ENCODE data around the gene POLR2M.

DNA sequence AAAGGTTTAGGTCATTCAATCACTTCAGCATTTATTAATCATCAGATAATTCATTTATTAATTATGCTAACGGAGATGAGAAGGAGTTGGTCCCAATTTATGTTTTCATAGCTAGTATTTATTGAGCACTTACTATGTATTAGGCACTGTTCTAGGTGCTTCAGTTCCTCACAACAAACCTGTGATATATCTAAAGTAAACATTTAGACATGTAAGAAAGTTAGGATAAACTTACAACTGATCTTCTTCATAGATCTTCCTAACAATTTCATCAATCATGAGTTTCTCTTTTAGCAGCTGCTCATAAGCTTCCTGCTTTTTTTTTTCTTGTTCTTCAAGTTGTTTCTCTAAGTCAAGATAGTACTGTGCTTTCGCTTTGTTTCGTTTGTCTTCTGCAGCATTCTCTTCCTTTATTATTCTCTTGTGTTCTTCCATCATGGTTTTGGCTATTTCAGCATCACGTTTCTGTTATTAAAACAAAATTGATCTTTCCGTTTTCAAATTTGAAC, 20.7 kb downstream of the MNS1 start:
- PRO-cap: no peak
- RRBS: no CpG with 5 or more reads among the region's 5 CpGs

- PRO-cap: no peak
- RRBS: no CpG with 5 or more reads among the region's 2 CpGs
Observed at GRCh38 chr15:56806200-56806524, 72.9 kb upstream of the ZNF280D start.

- PRO-cap: no peak
- RRBS: no CpG with 5 or more reads among the region's 3 CpGs
Observed at GRCh38 chr15:56886583-56886865, 31.9 kb upstream of the TCF12 start.

GRCh38 chr15:57035901-57036388, 117.5 kb downstream of the TCF12 start:
- PRO-cap: no peak
- RRBS: no CpG with 5 or more reads among the region's 6 CpGs

GRCh38 chr15:57152148-57152607, 224.1 kb upstream of the CGNL1 start:
- PRO-cap: no peak
- RRBS: no CpG with 5 or more reads among the region's 1 CpG

DNA sequence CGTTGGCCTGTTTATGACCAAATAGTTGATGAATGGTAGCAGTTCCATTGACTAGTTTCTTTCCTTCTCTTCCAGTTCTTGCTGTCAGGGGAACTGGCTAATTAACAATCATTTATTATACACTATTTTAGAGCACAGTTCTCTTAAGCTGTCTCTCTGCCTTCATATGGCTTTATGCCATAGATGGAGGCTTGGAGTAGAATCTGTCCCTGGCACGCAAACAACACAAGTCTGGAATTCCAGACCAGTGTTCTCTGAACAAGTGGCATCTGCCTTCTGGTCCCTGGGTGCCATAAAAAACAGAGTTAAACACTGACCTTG, 219.9 kb upstream of the CGNL1 start:
- PRO-cap: no peak
- RRBS: no CpG with 5 or more reads among the region's 2 CpGs

DNA sequence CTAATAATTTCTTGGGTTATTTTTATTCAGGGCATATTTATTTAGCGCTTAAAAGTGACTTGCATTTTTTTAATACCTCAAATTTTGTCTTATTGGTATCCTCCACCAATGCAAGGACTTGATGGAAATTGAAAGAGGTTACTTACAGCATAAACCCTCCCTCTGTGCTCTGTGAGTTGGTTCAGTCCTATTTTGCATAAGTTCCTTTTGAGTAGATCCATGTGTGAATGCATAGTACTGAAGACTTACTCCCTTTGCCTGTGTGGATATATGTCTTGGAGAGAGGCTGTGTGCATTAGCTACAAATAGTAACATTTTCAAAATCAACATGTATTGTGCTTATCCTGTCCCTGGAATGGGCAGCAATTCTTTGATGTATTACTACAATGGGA, 157.1 kb upstream of the CGNL1 start:
- PRO-cap: no peak
- RRBS: no CpG with 5 or more reads among the region's 1 CpG

GRCh38 chr15:57312331-57313184, 63.7 kb upstream of the CGNL1 start:
- PRO-cap: bidirectional peak, plus-strand start at chr15:57312668, minus-strand start at chr15:57312419
- RRBS: no CpG with 5 or more reads among the region's 16 CpGs

GRCh38 chr15:57376618-57377510, 559 bp downstream of the CGNL1 start:
- PRO-cap: no peak
- RRBS: 5% methylated on average over 10 of the region's 54 CpGs

DNA sequence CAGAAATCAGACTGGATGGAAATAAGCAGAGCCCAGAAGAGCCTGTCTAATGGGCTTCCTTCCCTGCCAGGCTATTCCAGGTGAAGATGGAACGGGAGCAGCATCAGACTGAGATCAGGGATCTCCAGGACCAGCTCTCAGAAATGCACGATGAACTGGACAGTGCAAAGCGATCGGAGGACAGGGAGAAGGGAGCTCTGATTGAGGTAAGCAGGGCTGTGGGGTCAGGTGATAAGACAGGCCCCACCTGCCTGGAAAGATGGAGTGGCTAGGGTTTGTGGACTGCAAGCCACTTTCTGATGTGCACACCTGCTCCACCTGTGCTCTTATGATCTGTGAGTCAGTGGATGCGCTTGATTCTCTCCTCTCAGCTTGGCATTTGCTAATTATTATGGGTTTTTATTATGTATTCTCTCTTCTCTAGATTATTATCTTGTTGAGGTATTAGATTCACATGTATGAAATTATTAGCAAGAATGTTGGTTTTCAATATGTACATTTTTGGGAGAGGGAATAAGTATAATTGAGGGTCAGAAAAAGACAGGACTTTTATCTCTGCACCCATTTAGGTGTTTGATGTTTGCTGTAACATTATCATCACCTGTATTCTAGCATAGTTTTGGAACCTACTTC, 77.4 kb downstream of the CGNL1 start:
- PRO-cap: no peak
- RRBS: no CpG with 5 or more reads among the region's 5 CpGs

- PRO-cap: no peak
- RRBS: no CpG with 5 or more reads among the region's 10 CpGs
Observed at GRCh38 chr15:57633402-57633952, 41.8 kb downstream of the MYZAP start.

DNA sequence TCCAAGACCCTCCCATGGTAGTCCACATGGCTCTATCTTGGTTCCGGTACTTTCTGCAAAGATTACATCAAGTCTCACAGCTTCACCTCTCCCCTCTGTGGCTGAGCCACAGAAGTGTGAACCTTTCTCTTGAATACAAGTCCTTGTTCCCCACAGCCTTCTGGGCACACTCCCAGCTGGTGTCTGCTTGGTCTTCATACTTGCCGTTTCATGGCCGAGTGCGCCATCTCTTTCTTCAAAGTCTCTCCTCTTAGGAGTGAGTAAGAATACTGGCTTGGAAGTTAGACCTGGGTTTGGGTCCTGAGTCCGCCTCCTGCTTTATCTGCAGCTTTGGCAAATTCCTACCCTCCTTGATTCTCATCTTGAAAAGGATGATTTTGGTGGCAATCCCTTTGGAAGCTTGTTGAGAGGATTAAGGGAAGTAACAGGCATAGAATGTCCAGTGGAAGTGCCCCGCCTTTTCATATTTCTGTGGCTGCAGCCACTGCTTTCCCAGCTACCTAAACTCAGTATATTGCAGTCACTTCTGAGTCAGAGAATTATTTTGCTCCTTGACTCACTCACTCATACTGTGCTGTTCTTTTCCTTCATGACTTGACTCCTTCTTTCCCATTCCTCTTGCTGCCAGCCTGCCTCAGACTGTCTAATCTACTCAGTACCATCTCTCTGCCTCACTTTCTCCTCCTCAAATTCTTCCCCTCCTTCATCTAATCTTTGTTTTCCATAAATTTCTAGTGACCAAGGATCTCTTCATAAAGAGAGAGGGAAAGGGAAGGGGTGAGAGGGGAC, 26.6 kb upstream of the POLR2M start:
- PRO-cap: no peak
- RRBS: no CpG with 5 or more reads among the region's 6 CpGs

DNA sequence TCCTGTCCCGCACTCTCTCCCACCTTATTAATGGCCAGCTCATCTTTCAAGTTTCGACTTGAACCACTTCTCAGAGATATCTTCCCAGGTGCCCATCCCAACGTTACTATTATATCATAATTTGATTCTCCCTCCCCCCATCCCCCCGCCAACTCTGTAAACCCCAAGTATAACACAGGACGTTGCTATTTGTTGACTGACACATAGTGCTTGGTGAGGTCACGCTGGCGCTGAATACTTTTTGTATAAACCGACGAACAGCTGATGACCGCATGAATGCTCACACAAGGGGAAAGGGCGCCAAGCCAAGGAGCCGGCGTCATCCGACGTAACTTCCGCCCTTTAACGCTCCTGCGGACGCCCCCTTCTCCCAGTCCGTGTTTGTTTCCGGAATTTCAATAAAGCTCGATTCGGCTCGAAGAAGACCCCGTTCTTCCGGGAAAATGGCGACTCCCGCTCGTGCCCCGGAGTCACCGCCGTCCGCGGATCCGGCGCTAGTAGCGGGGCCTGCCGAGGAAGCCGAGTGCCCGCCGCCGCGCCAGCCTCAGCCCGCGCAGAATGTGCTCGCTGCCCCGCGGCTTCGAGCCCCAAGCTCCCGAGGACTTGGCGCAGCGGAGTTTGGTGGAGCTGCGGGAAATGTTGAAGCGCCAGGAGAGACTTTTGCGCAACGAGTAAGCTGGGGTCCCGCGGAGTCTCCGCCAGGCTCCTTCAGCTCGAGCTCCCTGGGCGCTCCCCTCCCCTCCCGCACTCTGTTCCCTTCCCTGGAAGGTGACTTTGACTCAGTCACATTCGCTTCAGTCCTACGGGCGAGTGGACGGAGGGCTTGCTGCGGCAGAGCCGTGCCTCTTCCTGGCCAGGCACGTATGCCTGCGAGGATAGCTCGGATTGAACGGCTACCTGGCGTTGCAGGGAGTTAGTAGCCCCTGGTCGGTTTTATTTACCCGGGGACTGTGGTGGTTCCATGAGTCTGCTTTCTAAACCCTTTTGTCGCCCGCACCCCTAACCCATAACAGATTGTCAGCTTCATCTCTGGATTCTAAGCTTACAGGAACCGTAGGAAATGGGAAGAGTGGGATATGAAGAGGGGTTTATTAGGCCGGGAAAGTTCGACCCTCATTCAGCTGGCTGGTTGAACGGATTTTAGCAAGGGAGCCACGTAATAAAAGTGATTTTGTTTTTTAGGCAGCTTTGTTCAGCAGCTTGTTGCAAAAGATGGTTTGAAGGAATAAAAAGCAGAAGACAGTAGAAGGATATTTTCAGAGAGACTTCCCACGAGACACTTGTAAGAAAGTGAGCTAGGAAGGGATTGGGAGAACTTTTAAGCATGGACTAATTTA, at the start of gene POLR2M:
Gene POLR2M, plus strand, starts transcription at position 430 of the 1,337 bp plus-strand sequence.
- PRO-cap: bidirectional peak, plus-strand start at position 430 of the sequence, minus-strand start at position 278 of the sequence; bidirectional peak, plus-strand start at position 670 of the sequence, minus-strand start at position 673 of the sequence; bidirectional peak, plus-strand start at position 786 of the sequence, minus-strand start at position 812 of the sequence; unidirectional peak, minus-strand start at position 871 of the sequence; unidirectional peak, minus-strand start at position 1,038 of the sequence
- RRBS: 2% methylated on average over 15 of the region's 83 CpGs

DNA sequence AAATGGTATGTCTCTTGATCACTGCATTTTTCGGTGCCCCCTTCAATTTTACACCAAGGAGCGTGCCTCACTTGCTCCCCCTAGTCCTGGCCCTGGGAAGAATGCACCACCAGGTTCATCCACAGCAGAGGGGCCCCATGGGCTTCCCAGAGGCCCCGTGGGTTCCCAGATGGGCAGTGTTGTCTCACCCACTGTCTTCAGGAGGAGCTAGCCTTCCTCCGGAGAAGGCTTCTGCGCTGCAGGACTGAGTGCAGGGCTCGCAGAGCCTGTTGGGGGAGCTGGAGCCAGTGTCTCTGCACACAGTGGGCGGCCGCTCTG, 45.9 kb downstream of the POLR2M start:
- PRO-cap: no peak
- RRBS: no CpG with 5 or more reads among the region's 8 CpGs

GRCh38 chr15:57976020-57976534, 89.4 kb downstream of the ALDH1A2 start:
- PRO-cap: no peak
- RRBS: no CpG with 5 or more reads among the region's 3 CpGs

GRCh38 chr15:58250000-58250343, 111.8 kb downstream of the AQP9 start:
- PRO-cap: no peak
- RRBS: no CpG with 5 or more reads among the region's 4 CpGs

GRCh38 chr15:58258878-58259215, 120.7 kb downstream of the AQP9 start:
- PRO-cap: no peak
- RRBS: no CpG with 5 or more reads among the region's 6 CpGs

DNA sequence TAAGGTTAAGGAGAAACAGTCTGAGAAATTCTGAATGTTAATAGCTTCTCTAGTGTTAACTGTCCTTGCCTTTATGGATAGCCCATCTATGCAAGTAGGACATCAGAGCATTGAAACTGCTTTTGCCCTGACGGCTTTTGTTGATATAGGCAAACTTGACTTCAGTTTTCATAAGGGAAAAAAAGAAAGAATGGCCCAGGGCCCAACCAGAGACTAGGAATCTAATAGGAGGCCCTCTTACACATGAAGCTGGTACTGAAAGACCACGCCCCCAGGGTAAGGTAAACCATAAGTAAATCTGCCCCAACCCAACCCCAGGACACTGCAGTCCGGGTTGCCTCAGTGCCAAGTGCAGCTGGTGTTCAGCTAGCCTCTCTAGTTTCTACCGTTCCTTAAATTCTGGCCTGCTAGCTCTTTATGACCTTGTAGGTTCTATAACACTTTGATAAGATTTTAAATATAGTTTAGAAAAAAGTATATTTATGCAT, 136.7 kb downstream of the AQP9 start:
- PRO-cap: no peak
- RRBS: no CpG with 5 or more reads among the region's 4 CpGs

- PRO-cap: no peak
- RRBS: no CpG with 5 or more reads among the region's 2 CpGs
Observed at GRCh38 chr15:58297523-58297959, 134.2 kb upstream of the LIPC start.

DNA sequence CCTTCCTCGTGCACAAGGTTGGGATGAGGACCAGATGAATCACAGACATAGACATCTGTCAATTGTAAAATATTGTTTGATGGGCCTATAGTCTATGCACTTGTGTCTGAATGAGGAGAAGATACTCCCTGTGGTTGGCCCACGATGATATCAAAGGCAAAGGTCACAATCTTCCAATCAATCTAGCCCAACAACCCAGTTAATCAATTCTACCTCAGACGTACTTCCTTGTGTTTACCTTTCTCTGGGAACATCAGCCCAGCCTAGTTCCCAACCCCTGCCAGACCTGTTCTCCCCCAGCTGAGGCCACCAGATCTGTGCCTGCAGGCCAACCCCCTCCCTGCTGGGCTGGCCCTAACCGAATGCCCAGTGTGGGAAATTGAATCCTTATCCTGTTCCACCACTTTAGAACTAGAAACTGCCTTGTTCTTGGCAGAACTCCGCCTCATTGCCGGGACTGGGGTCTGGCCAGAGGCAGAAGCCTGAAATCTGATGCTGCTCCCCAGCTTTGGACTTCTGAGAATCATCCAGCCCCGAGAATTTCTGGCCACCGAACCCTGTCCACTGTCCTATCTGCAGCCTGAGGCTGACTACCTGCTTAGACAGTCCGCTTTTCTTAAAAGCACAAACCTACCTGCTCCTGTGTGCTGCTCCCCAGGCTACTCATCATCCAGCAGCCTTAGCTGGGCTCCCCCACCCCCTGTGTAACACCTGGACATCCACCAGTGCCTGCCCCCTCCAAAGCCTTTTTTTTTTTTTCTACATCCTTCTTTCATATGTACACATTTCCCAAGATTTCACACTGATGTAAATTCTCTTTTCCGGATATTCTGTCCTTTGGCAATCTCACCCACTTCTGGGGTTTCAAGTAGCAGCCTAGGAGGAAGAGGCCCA, 101.5 kb upstream of the LIPC start:
- PRO-cap: no peak
- RRBS: no CpG with 5 or more reads among the region's 10 CpGs